ENCODE results near the gene SLC9A2.

GRCh38 chr2:102030729-102031499, 39.2 kb downstream of the IL1R2 start:
- PRO-cap: bidirectional peak, plus-strand start at chr2:102031295, minus-strand start at chr2:102031283

DNA sequence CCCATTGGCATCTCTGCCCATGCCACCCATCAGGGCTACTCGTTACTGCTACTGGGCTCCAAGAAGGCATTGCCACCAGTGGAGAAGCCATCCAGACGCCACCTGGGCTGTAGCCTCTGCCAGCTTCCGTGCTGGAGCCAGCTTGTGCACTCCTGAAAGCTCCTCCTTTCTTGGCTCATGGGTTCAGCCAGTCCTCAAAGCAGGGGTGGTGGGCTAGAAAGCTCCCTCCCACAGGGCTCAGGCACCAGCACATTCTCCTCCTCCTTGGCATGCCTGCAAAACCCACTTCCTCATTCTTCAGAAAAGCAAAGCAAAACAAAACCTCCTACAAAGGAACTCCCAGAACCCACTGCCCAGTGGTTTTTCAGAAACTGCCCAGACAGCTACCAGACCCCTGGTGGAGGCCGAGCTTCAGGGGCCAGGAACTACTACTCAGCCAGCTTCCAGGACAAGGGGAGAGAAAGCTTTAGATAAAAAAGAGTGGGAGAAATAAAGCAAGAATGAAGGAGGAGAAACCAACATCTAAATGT, 41.6 kb downstream of the IL1R2 start:
- PRO-cap: bidirectional peak, plus-strand start at position 407 of the sequence, minus-strand start at position 172 of the sequence

GRCh38 chr2:102048413-102049001, 56.7 kb downstream of the IL1R2 start:
- PRO-cap: unidirectional peak, plus-strand start at chr2:102048744

DNA sequence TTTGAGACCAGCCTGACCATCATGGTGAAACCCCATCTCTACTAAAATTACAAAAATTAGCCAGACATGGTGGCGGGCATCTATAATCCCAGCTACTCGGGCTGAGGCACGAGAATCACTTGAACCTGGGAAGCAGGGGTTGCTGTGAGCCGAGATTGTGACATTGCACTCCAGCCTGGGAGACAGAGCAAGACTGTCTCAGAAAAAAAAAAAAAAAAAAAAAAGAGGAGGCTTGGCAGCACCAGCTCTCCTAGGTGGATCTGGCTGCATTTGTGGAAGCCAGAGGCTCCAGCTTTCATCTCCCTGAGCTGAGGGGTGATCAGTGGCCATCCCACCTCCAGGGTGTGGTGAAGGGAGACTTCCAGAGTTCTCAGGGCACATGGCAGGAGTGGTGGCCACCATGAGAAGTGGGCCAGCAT, 38.7 kb upstream of the IL1R1 start:
- PRO-cap: no peak

DNA sequence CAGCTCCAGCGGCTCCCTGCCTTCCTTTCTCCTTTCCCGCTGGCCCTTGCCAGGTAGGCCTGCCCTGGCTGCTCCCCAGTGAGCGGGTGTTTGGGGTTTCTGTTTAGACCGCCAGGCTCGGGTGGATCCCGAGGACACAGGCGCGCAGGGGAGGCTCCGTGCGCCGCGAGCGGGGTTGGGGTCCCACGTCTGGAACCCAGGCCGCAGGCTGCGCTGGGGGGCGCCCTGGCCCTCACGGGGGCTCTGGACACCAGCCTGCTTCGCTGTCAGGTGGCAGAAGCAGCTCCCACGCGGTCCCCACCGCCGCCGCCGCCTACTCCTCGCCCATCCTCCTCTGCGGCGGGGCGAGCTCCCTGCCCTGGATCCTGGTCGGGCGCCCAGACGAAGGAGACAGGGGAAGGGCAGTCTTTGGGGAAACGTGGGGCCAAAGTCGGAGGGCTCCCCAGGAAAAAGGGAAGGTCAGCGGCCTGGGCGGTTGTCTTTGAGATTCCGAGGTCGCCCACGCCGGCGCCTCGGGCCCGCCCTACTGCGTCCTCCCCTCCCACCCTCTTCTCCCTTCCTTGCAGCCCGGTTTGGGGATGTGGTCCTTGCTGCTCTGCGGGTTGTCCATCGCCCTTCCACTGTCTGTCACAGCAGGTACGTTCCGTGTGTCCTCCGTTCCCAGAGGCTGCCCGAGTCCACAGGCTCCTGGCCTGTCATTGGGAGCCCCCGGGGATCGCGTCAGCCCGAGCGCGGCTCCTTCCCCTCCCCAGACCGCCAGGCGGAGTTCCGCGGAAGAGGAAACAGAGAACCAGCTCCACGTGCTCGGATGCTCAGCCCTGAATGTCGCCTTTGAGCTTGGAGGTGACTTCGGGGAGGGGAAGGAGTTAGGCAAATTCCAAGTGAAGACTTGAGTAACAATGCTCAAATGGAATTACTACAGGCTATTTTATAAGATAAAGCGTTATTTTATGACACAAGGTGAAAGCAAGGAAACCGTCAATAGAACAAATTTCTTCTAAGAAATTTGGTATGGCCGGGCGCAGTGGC, 781 bp downstream of the IL1RL2 start:
- PRO-cap: unidirectional peak, minus-strand start at position 755 of the sequence

DNA sequence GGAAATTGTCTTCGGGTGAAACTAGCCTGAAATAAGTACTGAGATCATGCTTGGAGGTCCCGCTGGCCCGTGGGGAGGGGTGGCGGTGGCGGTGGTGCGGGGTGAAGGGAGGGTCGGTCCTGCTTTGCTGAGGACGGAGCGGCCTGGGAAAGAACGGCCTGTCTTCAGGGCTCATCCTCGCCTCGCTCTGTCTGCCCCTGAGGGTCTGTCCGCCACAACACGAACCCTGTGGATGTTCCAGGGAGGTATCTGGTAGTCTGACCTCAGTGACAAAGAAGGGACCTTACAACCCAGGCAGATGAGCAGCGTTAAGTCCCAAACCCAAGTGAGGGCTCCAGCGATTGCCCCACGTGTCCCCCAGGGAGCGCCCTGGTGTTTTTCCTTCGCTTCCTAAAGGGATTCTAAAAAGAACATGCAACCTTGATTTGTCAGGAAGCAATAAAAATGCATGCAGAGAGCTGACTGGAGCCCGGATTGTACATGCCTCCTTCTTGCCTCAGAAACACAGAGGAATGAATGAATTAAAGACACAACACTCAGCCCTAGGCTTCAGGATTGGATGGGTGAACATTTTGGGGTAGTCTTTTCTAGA, 58.9 kb downstream of the IL1RL2 start:
- PRO-cap: no peak

- PRO-cap: unidirectional peak, plus-strand start at chr2:102367848; unidirectional peak, plus-strand start at chr2:102367938
These were observed 12.1 kb downstream of the IL18R1 start for GRCh38 chr2:102367761-102368026.

GRCh38 chr2:102618965-102620190, at the start of gene SLC9A2:
SLC9A2 (plus strand) TSS chr2:102619553.
- PRO-cap: no peak

DNA sequence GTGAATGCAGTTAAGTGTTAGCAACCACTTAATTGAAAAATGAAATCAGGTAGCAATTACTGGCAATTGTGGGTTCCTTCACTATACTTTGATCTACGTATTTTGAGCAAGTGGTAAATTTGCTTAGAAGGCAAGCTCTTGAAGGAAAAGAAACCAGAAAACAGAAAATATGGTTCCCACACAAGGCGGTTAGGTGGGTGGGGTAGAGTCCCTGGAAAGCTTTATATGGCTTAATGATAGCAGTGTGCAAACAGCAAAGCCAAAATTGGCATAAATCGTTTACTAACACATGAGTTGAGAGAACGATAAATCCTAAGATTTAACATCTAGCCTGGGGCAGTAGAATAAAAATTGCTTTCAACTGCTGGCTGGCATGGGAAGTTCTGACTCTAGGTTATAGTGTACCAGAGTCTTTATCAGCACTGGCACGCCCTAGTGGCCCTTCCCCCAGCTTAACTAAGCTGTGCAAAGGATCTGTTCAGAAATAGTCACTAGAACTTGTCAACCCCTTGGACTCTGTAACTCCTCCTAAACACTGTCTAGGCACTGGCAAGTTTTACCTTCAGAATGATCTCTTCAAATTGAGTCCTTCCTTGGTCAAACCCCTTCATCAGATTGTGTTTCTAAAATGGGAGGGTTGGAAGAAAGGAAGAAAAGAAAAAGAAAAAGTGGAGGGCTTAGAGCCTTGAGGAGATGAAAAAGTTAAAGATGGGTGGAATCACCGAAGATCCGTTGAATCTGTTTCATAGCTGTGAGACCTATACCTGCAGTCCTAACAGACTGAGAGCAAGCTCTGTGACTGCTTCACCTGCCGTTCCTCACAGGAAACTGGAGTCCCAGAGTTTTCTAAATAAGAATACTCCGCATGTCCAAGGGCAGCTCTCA, 17.3 kb downstream of the SLC9A2 start:
- PRO-cap: no peak

DNA sequence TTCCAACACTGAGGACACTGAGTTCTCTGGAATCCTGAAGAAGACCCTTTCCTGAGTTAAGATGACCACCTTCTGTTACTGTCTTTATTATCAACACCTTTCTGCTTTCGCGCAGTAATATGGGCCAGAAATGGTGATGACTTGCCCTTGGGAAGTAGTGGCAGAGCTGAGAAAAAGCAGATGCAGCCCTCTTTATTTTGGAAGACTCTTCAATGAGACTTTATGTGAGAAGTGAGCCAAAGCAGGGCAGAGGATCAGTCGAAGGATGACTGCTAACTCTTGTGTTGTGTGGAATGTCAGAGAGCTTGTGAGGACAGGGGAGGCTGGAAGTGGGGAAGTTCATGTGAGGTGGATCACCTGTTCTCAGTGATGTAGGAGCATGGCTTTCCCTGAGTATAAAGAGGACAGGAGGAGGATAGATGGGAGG, 50.2 kb downstream of the MFSD9 start:
- PRO-cap: no peak

DNA sequence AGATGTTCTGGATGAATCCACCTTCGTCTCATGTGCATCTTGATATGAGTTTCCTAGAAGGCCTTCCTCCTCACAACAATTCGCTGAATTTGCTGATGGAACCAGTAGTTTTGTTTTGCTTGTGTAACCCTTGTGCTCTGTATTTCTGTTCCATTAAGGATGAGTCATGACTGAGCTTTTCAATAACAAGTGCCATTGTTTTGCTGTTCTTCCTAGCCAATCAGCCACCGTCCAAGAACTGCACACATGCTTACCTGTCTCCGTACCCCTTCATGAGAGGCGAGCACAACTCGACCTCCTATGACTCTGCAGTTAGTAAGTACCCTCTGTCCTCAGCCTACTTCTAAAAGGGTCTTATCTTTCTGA, 2.3 kb downstream of the TMEM182 start:
- PRO-cap: no peak

- PRO-cap: no peak
These were observed 65.2 kb downstream of the TMEM182 start for GRCh38 chr2:102826937-102827444.

GRCh38 chr2:104657986-104658782, 195.7 kb upstream of the POU3F3 start:
- PRO-cap: no peak

- PRO-cap: no peak
These were observed 561 bp upstream of the POU3F3 start for GRCh38 chr2:104853120-104853988.

DNA sequence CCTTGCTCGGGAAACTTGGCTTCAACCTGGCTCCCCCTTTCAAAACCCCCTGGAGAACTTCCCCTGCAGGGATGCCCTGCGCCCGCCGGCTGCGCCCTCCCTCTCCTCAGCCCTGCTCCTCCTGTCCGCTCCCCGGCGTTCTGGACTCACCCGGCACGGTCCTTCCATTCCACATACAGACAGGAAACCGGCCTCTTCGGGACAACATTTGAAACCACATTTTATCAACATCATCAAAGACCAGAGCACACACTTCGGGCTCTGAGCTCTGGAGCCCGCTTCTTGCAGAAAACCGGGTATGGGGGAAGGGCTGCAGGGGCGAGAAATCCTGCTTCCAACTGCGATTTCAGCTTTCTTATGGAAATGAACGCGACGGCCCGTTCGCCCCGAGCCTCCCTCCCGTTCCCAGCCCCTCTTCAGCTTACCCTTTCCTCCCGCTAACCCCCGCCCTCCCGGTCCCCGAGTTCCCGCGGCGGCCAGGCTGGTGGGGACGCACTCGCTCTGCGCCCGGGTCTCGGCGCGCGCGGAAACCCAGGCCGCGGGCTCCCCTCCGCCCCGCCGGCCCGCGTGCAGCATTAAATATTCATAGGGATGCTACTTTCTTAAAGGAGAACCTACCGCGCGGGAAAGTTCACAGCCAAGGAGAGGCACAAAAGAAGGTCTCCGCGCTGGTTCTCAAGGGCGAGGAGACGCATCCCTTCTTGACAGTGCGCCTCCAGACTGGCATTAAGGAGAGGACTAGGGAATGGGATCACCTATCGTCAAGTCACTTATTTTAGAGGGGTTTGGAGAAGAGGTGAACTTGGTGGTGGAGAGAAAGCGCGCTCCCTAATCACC, 18.4 kb downstream of the POU3F3 start:
- PRO-cap: no peak

DNA sequence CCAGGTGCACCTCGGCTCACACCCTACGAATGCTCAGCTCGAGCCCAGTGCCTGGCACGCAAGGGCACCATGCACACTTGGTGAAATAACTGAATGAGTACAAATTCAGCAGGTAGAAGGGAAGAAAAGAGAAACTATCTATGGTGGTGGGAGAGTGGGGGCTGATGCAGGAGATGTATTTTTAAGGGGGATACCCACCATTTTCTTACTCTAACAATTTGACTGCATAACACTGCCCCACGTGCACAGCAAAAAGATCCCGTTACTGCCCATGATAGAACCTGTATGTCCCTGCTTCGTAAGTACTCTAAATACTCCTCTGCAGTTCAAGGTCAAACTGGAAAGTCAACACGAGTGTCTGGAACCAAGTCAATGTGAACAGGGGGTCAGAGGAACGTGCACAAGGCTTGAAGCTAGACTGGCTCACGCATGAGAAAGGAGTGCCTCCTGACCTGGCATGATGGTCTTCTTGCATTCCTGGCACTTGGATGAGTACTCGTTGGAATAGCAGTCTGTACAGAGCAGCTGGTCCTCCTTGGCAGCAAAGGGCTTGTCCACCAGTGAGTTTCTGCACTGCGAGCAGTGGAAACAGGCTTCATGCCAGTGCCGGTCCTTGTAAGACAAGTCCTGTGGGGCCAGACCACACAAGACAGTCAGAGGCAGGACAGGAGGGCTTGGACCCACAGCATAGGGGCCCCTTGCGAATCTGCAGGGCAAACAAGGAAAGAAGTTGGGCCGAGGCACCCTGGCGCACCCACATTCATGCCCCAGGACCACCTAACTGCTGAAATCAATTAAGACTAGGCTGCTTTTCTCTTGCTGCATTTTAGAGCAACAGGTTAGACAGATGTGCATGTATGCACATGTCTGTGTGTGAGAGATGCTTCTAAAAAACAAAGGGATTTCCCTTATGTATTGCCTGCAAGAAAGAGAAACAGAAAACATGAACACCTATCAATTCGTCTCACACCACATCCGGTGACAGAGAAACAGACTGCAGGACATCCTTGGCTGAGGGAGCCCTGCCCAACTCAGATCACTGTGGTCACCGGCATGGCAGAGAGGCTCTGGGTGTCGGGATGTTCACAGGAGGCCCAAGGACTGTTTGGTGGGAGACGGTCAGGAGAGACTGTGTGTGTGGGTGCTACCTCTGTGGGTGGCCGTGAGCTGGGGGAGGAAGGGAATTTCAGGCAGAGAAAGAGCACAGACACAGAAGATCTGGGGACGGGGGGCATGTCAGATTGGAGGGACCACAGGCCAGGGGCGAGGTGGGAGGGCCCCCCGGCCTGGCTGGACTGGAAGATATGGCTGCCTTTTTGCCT, 25.3 kb downstream of the FHL2 start:
- PRO-cap: no peak

GRCh38 chr2:105403283-105404094, 4.6 kb upstream of the FHL2 start:
- PRO-cap: no peak

- PRO-cap: no peak
These were observed 89.5 kb upstream of the FHL2 start for GRCh38 chr2:105488182-105488891.

DNA sequence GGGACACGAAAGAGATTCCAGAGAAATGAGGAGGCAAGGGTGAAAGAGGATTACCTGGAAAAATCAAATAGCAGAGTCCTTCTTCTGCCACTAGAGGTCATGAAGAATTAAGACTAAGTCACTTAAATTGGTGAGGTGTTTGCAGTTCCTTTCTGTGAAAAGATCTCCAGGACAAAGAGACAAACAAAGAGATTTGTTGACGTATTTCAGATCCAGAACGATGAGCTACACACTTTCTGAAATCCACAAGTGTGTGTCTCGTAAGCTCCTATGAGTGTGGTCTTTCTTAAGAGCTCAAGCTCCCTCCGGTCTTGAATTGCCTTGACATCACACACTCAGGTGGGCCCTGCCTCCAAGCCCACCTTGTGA, 168.3 kb upstream of the NCK2 start:
- PRO-cap: no peak

DNA sequence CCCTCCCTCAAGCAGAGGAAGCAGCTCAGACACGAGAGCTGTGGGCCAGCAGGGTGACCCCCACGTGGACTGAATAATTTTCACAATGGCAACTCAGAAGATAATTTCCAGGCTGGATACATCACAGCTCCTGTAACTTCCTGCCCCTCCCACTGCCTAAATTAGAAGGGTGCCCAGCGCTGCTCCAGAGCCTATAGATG, 25.8 kb upstream of the NCK2 start:
- PRO-cap: unidirectional peak, minus-strand start at position 71 of the sequence

Measured in pulmonary lymph node (tissue), 1 donor.